SK-N-DZ (cell line): Measurements from ENCODE around the genes LYPD6, MMADHC and CACNB4.

RAMPAGE:
- cytosol, long total RNA, result no peak
- nucleus, long total RNA, result no peak
Measured at GRCh38 chr2:147663160-147664502, 181.2 kb upstream of the ACVR2A start.

RAMPAGE:
- cytosol, long total RNA, result no peak
- nucleus, long total RNA, result no peak
Measured at GRCh38 chr2:147852376-147852919, 7.6 kb downstream of the ACVR2A start.

DNA sequence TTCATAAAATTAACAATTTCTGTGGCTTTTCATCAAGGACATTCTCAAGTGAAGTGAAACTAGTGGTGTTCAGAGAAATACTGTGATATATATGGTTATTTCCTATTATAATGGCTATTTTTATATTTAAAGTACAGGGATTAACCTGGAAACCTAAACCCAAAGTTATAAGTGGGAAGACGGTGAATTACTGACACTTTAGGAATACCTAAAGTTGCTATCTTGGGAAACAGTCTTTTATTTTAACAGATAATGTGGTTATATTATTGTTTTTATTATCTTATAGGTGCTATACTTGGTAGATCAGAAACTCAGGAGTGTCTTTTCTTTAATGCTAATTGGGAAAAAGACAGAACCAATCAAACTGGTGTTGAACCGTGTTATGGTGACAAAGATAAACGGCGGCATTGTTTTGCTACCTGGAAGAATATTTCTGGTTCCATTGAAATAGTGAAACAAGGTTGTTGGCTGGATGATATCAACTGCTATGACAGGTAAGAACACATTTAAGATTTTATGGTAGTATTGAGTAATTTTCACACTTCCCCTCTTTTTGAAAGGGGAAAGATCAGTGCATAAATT lies 51.3 kb downstream of the ACVR2A start:
RAMPAGE:
- cytosol, long total RNA, result no peak
- nucleus, long total RNA, result no peak

DNA sequence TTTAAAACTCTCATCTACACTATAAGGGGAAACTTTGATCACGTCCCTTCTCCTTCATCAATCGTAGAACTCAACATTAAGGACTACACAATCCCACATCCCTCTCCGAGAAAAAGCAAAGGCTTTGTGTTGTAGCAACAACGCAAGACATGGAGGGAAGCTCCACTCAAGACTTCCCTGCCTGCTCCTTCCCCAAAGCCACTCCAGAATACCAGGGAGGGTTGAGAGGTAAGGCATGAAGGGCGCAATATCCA lies 653 bp downstream of the ORC4 start:
RAMPAGE:
- cytosol, long total RNA, result no peak
- nucleus, long total RNA, result no peak

RAMPAGE:
- cytosol, long total RNA, result no peak
- nucleus, long total RNA, result no peak
Measured at GRCh38 chr2:148263723-148264295, 242.9 kb downstream of the MBD5 start.

GRCh38 chr2:148380758-148381574 lies 263.6 kb upstream of the EPC2 start:
RAMPAGE:
- cytosol, long total RNA, result no peak
- nucleus, long total RNA, result no peak

DNA sequence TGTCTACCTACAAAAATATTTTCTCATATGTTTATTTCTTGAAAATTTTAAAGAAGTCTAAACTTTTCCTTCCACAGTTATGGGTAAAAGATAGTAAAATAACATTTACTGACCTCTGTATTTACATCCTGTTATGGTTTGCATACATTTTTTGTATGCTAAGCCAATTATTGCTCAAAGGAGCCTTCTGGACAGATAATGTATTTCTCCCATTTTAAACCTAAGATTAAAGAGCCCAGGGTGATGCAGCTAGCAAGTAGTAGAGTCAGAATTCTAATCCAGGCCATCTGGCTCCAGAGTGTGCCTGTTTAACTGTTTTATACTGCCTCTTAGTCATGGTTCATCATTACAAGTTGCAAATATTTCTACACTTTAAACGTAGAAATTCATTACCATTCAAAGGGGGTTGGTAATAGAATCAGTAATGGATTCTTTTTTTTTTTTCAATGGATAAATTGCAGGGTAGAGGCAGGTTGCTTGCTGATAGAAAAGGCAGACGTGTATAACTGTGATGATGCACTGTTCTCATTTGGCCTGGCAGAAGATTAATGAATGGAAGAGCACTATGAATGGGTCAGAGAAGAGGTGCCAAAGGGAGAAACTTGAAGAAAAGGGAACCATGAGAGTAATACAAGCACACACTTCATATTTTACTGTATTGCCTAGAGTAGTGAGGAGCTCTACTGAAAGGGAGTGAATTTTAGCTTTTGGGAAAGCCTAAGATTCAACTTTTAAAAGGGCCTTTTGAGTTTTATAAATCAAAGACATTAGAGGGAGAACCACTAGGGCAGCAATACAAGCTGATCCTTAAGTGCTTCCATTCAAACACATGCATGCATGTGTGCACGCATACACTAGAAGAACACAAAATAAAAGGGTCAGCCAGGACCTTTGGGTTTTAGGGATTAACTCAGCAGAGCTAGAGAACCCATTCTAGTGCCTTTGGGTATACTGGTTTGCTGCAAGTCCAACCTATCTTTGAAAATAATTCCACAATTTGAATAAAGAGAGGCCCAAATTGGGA lies 52.6 kb downstream of the EPC2 start:
RAMPAGE:
- cytosol, long total RNA, result no peak
- nucleus, long total RNA, result no peak

DNA sequence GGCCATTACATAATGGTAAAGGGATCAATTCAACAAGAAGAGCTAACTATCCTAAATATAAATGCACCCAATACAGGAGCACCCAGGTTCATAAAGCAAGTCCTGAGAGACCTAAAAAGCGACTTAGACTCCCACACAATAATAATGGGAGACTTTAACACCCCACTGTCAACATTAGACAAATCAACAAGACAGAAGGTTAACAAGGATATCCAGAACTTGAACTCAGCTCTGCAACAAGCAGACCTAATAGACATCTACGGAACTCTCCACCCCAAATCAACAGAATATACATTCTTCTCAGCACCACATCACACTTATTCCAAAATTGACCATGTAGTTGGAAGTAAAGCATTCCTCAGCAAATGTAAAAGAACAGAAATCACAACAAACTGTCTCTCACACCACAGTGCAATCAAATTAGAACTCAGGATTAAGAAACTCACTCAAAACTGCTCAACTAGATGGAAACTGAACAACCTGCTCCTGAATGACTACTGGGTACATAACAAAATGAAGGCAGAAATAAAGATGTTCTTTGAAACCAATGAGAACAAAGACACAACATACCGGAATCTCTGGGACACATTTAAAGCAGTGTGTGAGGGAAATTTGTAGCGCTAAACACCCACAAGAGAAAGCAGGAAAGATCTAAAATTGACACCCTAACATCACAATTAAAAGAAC lies 62.8 kb downstream of the EPC2 start:
RAMPAGE:
- cytosol, long total RNA, result no peak
- nucleus, long total RNA, result no peak

RAMPAGE:
- cytosol, long total RNA, result no peak
- nucleus, long total RNA, result no peak
Measured at GRCh38 chr2:148999503-149000065, 38.9 kb upstream of the LYPD6B start.

RAMPAGE:
- cytosol, long total RNA, result no peak
- nucleus, long total RNA, result no peak
Measured at GRCh38 chr2:149000066-149000679, 38.3 kb upstream of the LYPD6B start.

DNA sequence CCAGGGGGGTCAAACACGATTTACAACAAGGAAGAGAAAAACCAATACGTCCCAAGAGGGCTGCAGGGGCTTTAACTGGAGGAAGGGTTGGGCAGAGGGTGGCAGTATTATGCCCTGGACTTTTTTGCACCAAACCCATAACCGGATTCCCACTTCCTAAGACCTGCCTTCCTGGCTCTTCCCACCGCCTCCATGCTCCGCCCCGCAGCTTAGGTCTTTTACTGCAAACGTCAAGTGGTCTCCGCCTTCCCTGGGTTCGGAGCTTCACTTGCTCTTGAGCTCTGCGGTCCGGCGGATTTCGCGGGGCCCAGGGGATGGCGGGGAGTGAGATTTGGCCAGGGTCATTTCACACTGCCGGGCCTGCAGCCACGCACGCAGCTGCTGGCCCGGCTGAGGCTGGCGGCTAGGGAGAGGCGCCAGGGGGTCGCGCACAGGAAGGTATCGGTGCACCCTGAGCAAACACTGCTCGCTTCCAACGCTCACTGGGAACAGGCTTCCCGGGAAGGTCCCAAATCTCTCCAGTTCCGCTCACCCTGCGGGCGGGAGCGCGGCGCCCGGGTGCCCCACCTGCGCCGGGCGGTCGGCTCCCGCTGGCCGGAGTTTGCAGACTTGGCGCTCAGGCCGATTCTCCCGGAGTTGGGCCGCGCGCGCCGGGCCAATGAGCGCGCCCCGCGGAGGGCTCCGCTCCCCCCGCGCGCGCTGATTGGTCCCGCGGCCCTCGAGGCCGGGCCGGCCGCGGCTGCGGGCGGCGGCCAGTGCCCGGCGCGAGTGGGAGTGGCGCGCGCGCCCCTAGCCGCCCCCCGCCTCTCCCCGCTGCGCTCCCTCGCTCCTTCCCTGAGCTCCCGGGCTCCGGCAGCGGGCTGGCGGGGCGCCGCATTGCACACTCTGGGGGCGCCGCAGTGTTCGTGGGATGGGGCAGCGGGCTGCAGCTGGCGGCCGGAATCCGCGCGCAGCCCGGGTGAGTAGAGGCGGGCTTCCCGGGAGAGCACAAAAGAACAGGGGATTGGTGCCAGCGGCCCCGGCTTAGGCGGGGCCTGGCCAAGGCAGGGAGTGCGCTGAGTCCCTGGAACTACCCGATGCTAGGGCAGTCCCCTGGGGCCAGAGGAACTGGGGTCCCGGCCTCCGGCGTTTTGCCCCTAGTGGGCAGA lies at the start of gene LYPD6:
Gene LYPD6, plus strand, starts transcription at position 823 of the 1,148 bp plus-strand sequence.
RAMPAGE:
- cytosol, long total RNA, result no peak
- nucleus, long total RNA, result no peak

DNA sequence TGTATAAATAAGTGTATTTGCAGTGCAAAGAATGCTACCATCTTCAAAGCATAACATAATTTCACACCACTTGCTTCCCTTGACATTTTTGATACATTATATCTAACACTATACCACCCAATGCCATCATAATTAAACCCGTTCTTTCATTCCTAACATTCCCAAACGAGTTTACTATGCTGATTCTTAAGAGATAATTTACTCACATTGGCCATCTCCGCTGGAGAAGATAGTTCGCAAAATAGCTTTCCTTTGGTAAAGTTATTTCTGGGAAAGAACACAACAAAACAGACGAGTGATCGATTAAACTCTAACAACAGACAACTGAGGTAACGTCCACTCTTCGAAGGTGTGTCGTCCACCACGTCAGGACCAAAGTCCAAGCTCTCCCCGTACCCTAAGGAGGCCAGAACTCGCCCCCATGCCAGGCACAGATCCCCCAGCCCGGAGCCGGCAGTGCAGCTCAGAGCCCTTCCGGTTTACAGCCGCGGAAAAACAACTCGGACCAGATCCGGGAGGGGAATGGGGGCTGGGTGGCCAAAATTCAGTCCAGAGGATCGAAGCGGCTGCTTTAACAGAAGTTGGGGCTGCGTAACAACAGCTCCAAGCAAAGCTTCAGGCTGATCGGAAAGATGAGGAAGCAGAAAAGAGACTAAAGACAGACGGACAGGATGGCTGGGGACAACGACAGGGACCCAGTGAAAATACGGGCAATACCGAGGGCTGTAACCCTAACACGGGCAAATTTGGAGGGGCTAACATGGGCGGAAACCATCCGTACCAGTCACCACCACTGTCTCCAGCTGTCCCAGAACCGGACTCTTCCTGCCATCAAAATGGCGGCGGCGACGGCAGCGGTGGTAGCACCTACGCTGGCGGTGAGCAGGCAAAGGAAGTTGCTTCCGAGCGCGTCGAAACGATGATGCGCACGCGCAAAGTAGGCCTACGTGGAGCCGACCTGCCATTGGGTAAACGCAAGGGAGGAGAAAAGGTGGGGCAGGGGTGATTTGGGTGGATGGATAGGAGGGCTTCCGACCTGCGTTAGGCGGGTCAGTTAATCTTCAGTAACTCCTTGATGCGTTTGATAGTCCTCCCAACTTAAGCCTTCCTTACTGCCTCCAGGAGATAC lies at the start of gene MMADHC:
Gene MMADHC, minus strand, starts transcription at position 893 of the 1,129 bp plus-strand sequence.
RAMPAGE:
- cytosol, long total RNA, result start-site peak on the minus strand centred at position 845 of the sequence, 72 bp wide, 1,021 and 927 reads in 2 replicates
- nucleus, long total RNA, result no peak

RAMPAGE:
- cytosol, long total RNA, result no peak
- nucleus, long total RNA, result no peak
Measured at GRCh38 chr2:149920180-149920550, 332.6 kb upstream of the MMADHC start.

RAMPAGE:
- cytosol, long total RNA, result no peak
- nucleus, long total RNA, result no peak
Measured at GRCh38 chr2:150621828-150622293, 134.4 kb upstream of the RND3 start.

RAMPAGE:
- cytosol, long total RNA, result no peak
- nucleus, long total RNA, result no peak
Measured at GRCh38 chr2:150624114-150624778, 136.8 kb upstream of the RND3 start.

DNA sequence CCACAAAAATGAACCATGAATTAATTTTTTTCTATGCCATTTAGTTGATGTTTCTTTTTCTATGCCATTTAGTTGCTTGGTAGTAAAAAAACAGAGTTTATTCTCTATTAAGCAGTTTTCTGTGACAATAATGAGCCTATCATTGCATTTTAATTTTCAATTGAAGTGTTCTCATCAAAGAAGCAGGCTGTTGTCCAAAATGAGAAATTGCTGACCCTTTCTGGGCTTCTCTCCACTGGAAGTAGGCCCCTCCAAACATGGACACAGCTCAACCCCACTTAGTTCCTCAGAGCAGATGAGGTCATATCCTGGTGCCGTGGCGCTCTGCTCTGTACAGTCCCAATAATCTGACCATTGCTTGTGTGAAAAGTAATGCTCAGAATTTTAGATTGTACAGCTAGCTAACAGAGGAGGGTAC lies 156.6 kb upstream of the RND3 start:
RAMPAGE:
- cytosol, long total RNA, result no peak
- nucleus, long total RNA, result no peak

RAMPAGE:
- cytosol, long total RNA, result no peak
- nucleus, long total RNA, result no peak
Measured at GRCh38 chr2:151815777-151816329, 12.4 kb downstream of the ARL5A start.

DNA sequence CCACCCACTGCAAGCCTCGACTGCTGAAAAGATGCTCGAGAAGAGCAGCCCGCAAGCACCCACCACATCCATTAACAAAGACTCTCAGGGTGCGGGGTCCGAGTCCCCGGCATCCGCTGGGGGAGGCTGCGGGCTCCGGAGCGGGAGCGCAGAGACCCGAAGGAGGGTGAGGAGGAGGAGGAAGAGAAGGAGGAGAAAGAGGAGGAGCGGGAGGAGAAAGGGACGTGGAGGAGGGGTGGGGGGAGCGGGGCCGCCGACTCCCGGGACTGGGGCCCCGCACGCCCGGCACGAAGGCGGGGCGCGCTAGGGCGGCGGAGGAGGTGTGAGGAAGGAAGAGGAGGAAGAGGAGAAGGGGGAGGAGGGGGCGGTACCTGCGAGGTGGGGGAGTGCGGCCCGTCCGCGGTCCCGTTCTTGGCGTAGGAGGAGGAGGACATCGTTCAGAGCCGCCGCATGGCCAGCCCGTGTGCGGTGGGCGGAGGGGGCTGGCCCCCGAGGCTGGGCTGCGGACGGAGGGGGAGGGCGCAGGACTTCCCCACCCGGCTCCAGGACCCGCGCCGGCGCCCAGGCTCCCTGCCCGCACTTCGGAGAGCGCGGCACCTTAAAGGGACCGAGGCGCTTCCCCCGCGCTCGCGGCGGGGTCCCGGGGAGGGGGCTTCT lies at the start of gene CACNB4:
Gene CACNB4, minus strand, starts transcription at position 467 of the 657 bp plus-strand sequence.
RAMPAGE:
- cytosol, long total RNA, result no peak
- nucleus, long total RNA, result start-site peak on the minus strand centred at position 501 of the sequence, 112 bp wide, 134 and 60 reads in 2 replicates

RAMPAGE:
- cytosol, long total RNA, result no peak
- nucleus, long total RNA, result no peak
Measured at GRCh38 chr2:152099235-152099920, 534 bp upstream of the CACNB4 start.

RAMPAGE:
- cytosol, long total RNA, result no peak
- nucleus, long total RNA, result no peak
Measured at GRCh38 chr2:152172251-152172711, 3.3 kb downstream of the STAM2 start.